ENCODE measurements around a stretch of chr13.

GRCh38 chr13:51447545-51448194 lies 5.2 kb downstream of the INTS6 start:
- PRO-cap: no peak

GRCh38 chr13:51785843-51786700 lies 17.9 kb downstream of the DHRS12 start:
- PRO-cap: no peak

- PRO-cap: no peak
Observed at GRCh38 chr13:51793693-51794538, 10.0 kb downstream of the DHRS12 start.

- PRO-cap: no peak
Observed at GRCh38 chr13:51802725-51803286, 1.2 kb downstream of the DHRS12 start.

- PRO-cap: no peak
Observed at GRCh38 chr13:51822168-51822513, 18.2 kb upstream of the DHRS12 start.

- PRO-cap: no peak
Observed at GRCh38 chr13:51950621-51951225, 60.5 kb downstream of the ATP7B start.

- PRO-cap: no peak
Observed at GRCh38 chr13:51995873-51996555, 15.2 kb downstream of the ATP7B start.

DNA sequence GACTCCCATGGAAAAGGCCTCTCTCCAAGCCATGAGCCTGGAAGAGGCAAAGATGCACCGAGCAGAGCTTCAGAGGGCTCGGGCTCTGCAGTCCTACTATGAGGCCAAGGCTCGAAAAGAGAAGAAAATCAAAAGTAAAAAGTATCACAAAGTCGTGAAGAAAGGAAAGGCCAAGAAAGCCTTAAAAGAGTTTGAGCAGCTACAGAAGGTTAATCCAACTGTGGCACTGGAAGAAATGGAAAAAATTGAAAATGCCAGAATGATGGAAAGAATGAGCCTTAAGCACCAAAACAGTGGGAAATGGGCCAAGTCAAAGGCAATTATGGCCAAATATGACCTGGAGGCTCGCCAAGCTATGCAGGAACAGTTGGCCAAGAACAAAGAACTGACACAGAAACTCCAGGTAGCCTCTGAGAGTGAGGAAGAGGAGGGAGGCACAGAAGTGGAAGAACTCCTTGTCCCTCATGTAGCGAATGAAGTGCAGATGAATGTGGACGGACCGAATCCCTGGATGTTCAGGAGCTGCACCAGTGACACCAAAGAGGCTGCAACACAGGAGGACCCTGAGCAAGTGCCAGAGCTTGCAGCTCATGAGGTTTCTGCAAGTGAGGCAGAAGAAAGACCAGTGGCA lies 5.0 kb downstream of the UTP14C start:
- PRO-cap: no peak

DNA sequence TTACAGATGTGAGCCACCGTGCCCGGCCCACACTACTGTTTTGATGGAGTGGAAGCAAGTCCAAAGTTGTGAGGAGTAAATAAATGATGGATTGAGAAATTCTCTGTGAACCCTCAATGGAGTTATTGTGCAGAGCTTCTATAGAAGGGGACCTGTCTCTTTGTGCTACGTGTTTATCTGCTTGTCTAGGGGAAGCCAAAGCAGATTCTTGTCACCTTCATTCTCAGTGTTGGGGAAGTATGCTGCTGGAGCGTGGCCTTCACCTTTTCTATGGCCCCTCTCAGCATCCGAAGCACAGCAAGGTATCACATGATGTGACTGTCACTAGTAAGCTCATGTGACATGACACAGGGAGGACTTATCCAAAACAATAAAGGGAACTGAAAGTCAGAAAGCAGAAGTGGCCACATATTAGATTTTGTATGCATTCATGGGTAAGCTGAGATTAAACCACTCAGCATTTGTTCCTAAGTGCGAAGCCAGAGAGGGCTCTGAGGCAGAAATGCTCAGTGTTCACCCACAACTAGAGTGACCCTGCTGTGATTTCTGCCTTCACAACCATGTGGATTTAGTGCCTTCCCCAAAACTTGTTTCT lies 72.7 kb upstream of the PCDH8 start:
- PRO-cap: no peak

DNA sequence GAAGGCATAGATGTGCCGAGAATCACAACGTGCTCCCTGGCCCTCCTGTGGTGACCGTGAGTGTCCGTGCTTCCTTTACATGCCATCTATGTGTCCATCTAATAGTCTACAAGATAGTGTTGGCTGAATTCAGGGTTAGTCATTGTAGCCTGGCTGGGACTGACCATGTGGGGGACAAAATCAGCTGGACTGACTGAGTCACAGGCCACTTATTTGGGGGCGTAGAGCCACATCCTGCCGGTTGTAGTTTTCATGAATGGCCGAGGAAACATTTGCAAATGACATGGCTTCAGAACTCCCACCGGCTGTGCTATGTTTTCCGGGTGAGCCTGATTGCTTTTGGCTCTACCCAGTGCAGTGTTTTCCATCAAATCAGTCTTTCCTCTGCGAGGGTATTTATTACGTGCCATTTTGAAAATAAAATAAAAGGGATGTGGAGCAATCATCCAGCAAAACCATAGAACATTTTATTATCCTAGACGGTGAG lies 36.9 kb upstream of the OLFM4 start:
- PRO-cap: no peak

- PRO-cap: no peak
Observed at GRCh38 chr13:54123079-54123408, 1094.4 kb downstream of the OLFM4 start.

DNA sequence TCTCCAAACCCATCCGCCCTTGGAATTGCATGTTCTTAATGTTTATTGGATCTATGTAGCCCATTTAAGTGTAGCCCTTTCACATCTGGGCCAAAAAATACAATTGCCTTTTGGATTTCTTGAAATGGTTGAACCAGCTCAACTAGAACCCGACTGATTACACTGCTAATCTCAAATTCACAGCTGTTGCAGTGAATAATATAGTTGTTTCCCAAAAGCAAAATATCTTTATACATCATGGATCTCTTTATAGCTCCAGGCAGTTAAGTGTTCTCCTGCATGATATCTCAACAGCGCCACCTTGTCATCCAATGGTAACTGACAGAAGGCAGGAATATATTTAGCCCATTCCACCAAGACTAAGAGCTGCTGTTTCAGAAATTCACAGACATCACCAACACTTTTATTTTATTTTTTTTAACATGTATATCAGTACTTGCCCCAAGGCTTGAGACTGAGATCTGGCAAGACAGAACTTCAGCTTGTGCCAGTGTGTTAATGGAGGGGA lies 1141.0 kb upstream of the PRR20A start:
- PRO-cap: no peak

GRCh38 chr13:57075531-57076107 lies 65.1 kb upstream of the PRR20A start:
- PRO-cap: no peak

- PRO-cap: no peak
Observed at GRCh38 chr13:59458860-59459606, 704.7 kb downstream of the DIAPH3 start.

DNA sequence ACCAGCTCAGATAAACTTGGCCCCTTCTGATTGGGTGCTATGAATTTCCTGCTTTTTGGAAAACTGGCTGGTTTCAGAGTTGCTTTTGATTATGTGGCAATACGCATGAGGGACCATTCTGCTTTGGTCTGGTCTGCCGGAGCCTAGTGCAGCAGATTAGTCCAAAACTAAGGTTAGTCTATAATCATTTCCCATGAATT lies 2.1 kb upstream of the DIAPH3 start:
- PRO-cap: no peak

DNA sequence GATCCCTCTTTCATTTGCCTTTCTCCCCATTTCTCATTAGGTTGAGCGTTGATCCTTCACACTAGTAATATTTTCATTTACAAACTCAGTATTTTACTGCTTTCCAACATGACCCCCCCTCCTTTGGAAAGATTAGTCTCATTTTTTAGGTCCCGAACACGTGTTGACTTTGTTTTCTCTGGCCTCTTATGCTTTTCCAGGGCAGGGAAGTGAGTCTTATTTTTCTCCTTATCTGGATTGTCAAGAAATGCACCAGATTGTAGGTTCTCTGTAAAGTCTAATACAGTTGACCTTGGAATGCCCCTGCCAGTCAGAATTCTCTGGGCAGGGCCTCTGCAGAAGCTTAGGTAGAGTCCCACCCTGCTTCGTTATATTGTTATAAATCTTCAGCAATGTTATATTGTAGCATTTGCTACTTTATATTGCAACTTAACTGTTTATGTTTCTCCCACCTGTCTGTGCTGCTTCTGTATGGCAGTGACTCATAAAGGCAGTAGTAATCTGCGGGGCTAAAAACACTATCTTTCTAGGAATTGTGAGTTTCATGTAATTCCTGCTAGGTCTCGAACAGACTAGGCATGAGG lies 2.0 kb downstream of the TDRD3 start:
- PRO-cap: no peak

GRCh38 chr13:61665557-61665792 lies 249.8 kb upstream of the PCDH20 start:
- PRO-cap: no peak

- PRO-cap: no peak
Observed at GRCh38 chr13:66665908-66666474, 564.1 kb downstream of the PCDH9 start.

DNA sequence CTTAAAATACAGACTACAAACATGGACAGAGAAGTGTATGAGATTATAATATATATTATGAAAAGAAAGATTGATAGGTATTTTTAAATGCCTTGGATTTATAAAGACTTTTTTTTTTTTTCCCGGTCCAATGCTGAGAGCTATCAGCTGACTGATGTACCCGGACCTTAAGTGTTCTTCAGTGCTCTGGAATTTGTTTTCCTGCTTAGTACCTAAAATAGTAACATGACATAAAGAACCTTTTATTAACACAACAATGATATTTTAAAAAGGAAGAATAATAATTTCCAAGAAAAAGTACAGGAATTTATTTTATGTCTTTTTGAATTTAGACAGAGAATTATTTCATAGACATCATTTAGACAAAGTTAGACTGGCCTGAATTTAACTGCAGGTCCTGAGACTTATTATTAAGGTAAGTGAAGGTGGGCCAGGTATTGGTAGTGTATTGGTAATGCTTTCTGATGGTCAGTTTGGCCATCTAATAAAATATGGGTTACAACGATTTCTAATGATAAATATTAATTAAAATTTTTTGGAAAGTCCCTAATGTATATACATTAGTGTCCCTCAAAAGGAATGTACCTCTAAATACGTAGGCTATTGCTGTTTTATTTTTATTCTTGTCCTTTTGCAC lies 795.6 kb upstream of the PCDH9 start:
- PRO-cap: no peak

DNA sequence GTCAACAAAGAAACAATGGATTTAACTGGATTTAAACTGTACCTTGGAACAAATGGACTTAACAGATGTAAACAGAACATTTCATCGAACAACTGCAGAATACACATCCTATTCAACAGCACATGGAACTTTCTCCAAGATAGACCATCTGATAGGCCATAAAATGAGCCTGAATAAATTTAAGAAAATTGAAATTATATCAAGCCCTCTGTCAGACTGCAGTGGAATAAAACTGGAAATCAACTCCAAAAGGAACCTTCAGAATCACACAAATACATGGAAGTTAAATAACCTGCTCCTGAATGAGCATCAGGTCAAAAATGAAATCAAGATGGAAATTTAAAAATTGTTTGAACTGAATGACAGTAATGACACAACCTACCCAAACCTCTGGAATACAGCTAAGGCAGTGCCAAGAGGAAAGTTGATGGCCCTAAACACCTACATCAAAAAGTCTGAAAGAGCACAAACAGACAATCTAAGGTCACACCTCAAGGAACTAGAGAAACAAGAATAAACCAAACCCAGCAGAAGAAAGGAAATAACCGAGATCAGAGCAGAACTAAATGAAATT lies 116.1 kb downstream of the PIBF1 start:
- PRO-cap: no peak